ENCODE measurements around the gene CDK8.

DNA sequence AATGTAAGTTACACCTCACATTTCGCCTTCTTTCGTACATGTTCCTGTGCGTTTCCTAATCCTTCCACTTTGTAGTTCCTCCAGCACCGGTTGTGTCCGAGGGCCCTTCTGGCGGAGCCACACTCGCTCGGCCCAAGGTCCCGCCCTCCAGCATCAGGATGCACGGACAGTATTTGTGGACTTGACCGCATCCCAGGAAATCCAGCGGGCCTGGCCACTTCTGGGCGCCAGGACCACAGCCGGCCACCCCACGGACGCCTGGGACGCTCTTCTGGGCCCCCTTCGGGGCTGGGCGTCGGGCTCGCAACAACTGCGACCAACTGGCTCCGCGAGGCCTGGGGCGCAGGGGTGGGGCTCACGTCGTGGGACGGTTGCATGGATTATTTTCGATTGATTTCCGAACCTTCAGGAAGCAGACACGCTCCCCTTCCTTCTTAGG, 636 bp upstream of the NUP58 start:
- PRO-cap: unidirectional peak, plus-strand start at position 281 of the sequence
- RRBS, 2 experiments: no CpG with 5 or more reads among the region's 31 CpGs

DNA sequence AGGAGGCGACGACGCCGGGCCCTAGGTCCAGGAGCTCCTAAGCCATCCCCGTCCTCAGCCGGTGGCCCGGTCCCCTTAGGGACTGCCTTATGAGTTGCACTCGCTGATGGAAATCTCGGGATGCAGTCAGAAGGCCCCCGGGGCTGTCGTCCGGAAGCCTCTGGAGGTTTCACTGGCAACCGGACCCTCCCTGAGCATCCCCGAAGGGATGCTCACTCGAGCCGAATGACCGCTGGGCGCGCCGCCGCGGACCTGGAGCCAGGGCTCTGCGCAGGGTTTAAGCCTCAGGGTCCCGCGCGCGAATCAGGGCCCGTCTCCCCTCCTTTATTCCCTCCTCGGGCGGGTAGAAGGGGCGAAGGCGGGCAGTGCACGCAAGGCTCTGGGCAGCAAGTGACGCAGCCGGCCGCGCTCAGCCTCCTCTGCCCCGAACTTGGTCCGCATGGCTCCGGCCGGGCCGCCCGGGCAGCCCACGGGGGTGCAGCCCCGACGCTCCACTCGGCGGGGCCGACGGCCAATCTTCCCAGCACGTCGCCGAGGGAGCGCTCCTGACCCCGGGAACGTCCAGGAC, 612 bp downstream of the SHISA2 start:
- PRO-cap: unidirectional peak, plus-strand start at position 494 of the sequence
- RRBS, 2 experiments: 2% methylated on average over 24 to 26 of the region's 56 CpGs

- PRO-cap: no peak
- RRBS, 2 experiments: no CpG with 5 or more reads among the region's 2 CpGs
Measured at GRCh38 chr13:26220433-26221076, 1.6 kb downstream of the RNF6 start.

- PRO-cap: bidirectional peak, plus-strand start at chr13:26253980, minus-strand start at chr13:26253812; bidirectional peak, plus-strand start at chr13:26254163, minus-strand start at chr13:26254079; bidirectional peak, plus-strand start at chr13:26254657, minus-strand start at chr13:26254443
- RRBS, 2 experiments: 1 to 2% methylated on average over 15 of the region's 86 CpGs
Measured at GRCh38 chr13:26253517-26254572, at the start of gene CDK8. CDK8 (plus strand) TSS chr13:26254129.

DNA sequence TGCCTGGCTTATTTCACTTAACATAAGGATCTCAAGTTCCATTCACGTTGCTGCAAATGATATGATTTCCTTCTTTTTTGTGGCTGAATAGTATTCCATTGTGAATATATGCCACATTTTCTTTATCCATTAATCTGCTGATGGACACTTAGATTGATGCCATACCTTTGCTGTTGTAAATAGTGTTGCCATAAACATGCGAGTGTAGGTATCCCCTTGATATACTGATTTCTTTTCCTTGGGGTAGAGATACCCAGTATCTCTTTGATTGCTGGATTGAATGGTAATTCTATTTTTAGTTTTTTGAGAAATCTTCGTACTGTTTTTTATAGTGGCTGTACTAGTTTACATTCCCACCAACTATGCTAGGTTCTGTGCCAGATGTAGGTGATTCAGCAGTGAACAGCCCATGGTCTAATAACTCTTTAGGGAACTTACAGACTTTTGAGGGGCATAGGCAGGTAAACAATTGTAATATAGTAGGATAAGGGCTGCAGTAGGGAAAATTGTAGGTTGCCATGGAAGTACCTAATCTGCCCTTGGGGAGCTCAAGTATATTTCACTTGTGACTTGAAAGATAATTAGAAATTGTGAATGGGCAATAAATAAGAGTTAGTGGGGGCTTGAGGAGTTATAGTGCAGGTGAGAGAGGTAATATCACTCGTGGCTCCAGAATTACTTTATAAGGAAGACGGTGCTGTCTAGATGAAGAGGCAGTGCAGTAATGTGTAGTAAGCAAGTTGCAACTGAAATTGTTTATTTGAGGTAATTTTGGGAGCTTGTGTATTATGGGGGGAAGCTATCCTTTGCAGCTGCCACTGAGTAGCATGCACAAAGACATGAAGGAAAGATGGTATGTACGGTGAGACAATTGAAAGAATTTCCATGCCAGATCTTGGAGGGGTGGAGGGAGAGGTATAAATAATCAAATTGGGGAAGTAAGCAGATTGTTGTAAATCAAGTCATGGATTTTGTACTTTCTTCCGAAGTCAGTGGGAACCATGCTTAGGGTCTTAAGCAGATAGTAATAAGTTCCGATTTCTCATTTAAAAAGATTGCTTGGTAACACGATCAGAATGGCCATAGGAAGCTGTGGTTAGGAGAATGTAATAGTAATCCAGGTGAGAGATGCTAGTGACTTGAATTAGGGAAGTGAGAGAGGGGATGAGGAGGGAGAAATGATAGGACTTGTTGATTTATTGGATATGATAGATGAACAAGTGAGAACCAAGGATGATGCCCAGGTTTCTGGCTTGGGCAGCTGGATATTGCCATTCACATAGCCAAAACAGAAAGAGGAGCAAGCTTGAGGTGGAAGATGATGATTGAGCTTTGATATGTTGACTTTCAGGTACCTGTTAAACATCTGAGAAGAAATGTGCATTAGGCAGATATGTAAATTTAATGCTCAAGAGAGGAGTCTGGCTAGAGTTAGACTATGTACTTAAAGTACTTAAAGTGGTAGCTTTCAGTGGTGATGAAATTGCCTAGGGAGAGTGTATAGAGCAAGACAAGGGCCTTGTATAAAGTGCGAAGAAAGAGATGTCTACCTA, 11.5 kb downstream of the CDK8 start:
- PRO-cap: no peak
- RRBS, 2 experiments: no CpG with 5 or more reads among the region's 10 CpGs

DNA sequence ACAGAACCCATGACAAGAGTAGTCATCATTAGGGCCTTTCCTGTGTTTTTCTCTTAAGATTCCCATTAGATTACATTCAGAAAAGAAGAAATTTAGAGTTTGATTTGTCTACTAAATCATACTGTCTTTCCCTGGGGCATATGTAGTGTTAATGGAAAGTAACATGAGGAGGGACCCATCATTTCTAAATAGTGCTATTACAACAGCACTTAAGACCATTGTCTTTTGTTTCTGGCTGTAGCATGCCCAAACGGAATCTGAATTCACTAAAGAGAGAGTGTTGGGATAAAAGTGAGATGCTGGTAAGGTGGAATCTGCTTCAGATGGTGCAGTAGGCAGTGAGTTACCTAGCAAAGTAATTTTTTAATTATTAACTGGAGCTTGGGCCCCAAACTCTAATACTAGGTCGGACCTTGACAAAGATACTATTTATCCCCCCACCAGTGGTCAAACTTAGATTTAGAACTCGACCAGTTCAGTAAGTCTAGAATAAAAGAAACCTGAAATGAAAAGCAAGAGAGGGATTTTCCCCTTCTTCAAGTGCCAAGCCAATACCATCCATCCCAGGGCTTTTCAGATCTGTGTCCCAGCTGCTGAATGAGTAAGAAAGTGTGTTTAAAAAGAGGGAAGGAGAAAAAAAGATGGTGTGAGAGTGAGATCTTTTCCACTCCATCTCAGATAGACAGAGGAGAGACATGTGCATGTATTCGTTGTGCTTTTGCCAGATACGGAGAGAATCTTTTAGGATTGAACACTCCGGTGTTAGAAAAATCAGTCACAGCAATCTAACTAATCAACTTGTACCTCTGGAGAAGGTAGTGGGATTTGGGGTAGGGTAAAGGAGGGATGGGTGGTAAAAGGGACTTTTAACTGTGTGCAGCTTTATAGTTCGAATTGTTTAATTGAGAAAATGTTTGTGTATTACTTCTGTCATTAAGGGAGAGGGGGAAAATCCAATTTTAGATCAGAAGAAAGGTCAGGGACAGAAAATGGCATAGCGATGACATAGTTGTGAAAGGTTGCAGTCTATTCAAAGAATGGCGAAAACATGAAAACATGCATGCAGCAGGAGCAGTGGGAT, 125.4 kb downstream of the CDK8 start:
- PRO-cap: no peak
- RRBS, 2 experiments: no CpG with 5 or more reads among the region's 9 CpGs

DNA sequence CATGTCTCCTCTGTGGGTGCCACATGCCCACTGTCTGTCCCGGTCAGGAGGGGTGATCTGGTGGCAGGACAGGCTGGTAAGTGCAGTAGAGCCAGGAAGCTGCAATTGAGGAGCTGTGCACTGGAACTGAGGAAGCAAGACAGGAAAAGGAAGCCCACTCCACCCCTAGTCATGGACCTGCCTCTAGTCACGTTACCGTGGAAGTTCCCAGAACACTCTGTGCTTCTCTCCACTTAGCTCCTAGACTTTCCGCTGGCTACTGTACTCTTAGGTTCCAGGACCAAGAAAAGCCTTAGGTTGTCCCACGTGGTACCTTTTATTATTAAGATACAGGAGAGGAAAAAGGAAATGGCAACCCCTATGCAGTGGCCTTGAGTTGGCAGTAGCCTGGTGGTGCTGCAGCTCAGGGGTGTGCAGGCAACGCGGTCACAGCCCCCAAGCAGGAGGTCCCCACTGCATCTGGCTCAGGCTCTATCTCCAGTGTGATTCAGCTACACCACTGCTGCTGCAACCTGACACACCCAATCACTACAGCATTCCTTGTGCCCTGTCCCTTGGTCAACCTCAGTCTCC, 24.2 kb upstream of the GPR12 start:
- PRO-cap: no peak
- RRBS, 2 experiments: no CpG with 5 or more reads among the region's 7 CpGs

DNA sequence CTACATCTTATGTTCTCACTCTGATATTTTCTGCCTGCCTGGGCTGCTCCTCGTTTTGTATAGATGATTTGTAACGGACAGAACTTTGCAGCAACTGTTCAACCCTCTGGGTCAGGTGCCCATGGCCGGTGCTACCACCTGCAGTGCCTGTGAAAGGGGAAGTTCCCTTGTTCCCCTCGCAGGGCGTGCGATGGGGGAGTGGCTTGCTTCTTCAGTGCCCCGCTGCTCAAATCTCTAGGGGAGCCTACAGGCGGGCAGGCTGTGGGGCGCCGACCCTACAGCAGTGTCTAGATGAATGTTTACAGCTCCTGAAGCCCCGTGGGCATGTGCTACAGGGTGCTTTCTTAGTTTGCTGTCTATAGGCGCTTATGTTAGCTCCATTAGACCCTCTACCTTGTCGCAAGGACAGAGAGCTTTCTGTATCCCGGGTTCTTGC, 24.7 kb upstream of the GPR12 start:
- PRO-cap: no peak
- RRBS, 2 experiments: no CpG with 5 or more reads among the region's 14 CpGs

GRCh38 chr13:27006427-27006828, 165.2 kb downstream of the USP12 start:
- PRO-cap: unidirectional peak, plus-strand start at chr13:27006676
- RRBS, 2 experiments: 2 to 19% methylated on average over 6 of the region's 15 CpGs

GRCh38 chr13:27006967-27007227, 164.7 kb downstream of the USP12 start:
- PRO-cap: no peak
- RRBS, 2 experiments: no CpG with 5 or more reads among the region's 12 CpGs

DNA sequence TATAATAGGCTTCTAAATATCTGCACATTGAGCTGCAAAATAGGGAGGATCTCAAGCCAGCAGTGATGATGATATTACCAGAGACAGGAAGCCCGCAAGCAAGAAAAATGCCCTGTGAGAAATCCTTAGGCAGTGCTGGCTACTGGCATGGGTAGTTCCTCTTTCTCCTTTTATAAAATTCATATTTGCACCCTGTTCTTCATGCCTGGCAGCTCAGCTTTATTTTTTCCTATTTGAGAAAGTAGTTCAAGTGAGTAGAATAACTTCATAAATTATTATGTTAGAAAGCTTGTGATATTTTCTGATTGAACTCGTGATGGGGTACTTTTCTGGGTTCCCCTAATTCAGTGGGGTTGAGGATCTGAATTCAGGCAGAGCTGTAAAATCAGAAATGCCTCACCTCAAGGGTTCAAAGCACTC, 981 bp upstream of the USP12 start:
- PRO-cap: no peak
- RRBS, 2 experiments: no CpG with 5 or more reads among the region's 2 CpGs

GRCh38 chr13:27272645-27272872, 1.9 kb downstream of the RASL11A start:
- PRO-cap: no peak

GRCh38 chr13:27293740-27294715, 23.4 kb downstream of the RASL11A start:
- PRO-cap: no peak
- RRBS, 2 experiments: no CpG with 5 or more reads among the region's 5 CpGs

GRCh38 chr13:27372778-27373398, 51.5 kb upstream of the GTF3A start:
- PRO-cap: no peak
- RRBS, 2 experiments: 11 to 88% methylated on average over 3 of the region's 12 CpGs

- PRO-cap: no peak
- RRBS, 2 experiments: no CpG with 5 or more reads among the region's 7 CpGs
Measured at GRCh38 chr13:27593108-27593855, 27.0 kb downstream of the LNX2 start.

- PRO-cap: bidirectional peak, plus-strand start at chr13:27622427, minus-strand start at chr13:27622426
- RRBS, 2 experiments: no CpG with 5 or more reads among the region's 23 CpGs
Measured at GRCh38 chr13:27621993-27622615, 412 bp downstream of the POLR1D start.

GRCh38 chr13:27953836-27954951, 14.9 kb downstream of the CDX2 start:
- PRO-cap: bidirectional peak, plus-strand start at chr13:27953961, minus-strand start at chr13:27953951
- RRBS, 2 experiments: 30 to 54% methylated on average over 41 of the region's 116 CpGs

DNA sequence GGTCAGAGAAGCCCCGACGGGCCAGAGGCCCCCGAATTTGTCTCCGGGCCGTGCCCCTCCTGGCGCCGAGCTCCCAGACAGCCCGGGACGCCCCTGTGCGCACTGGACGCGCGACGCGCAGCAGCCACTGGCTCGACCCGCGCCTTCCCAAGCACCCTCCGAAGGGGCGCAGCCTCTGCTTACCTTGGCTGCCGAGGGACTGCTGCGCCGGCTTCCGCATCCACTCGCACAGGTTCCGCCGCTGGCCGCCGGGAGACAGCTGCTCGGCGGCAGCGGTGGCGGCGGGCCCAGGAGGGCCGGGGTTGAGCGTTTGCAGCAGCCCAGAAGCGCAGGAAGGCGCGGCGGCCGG, 858 bp downstream of the CDX2 start:
- PRO-cap: bidirectional peak, plus-strand start at position 258 of the sequence, minus-strand start at position 201 of the sequence
- RRBS, 2 experiments: 2% methylated on average over 24 of the region's 41 CpGs

DNA sequence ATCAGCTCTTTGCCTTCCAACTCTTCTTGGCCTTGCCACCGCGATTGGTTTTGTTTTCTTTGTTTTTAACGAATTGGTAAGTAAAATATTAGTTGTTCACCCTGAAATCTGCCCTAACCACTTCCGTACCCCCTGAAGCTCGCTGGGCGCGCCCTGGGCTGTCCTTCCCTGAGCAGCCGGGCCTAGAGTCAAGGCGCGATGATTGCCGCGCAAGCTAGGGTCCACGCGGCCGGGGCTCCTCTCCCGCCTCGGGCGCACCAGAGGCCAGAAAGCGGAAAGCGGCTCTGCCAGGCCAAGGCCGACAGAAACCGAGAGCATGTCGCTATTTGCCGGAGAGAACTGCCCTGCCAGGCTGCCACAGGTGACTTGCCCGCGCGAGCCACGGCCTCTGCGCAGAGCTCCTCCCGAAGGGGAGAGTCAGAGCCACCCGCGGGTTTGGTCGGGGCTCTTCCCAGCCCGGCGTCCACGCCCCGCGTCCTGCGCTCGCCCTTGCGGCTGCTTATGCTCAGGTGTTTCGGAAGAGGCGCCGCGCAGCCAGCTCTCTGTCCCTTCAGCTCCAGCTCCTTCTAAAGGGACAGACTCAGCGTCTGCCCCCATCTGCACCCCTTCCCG, 6.6 kb upstream of the CDX2 start:
- PRO-cap: no peak
- RRBS, 2 experiments: 96 to 98% methylated on average over 8 of the region's 47 CpGs

DNA sequence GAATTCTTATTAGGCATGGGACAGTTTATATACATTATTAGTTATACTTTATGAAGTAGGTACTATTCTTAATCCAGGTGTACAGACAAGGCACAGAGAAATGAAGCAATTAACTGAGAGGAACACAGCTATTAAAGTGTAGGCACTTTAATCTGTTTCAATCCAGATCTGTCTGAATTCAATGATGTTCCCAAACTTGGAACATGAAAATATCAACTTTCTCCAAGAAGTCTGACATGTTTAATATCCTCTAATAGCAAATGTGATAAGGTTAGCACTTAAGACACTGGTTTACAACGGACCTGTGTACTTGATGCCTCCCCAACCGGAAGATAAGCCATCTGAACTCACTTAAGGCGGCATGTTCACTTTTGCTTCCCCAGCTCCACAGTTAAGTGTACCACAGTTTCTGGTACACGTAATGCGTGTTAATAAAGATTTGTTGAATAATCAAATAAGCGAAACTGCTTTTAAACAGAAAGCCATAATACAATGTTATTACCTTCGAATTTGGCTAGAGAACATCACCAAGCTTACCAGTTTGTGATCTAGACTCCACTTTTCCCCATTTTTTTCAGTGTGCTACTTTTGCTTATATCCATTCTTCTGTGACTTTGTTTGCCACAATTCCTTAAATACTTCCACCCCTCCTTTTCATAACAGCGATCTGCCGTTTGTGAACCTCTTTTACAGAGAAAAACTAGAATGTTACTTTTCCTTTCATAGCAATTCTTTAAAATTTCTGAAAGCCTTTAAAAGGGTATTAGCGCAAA, 1.4 kb upstream of the PAN3 start:
- PRO-cap: no peak
- RRBS, 2 experiments: no CpG with 5 or more reads among the region's 10 CpGs